Vein endothelial cell (primary cell): ENCODE measurements around the gene CNNM4.

- CAGE, long polyA plus RNA: no peak
Measured at GRCh38 chr2:96082732-96083151, 33.6 kb downstream of the ADRA2B start.

- CAGE, long polyA plus RNA: no peak
Measured at GRCh38 chr2:96132710-96133069, 5.6 kb downstream of the ASTL start.

DNA sequence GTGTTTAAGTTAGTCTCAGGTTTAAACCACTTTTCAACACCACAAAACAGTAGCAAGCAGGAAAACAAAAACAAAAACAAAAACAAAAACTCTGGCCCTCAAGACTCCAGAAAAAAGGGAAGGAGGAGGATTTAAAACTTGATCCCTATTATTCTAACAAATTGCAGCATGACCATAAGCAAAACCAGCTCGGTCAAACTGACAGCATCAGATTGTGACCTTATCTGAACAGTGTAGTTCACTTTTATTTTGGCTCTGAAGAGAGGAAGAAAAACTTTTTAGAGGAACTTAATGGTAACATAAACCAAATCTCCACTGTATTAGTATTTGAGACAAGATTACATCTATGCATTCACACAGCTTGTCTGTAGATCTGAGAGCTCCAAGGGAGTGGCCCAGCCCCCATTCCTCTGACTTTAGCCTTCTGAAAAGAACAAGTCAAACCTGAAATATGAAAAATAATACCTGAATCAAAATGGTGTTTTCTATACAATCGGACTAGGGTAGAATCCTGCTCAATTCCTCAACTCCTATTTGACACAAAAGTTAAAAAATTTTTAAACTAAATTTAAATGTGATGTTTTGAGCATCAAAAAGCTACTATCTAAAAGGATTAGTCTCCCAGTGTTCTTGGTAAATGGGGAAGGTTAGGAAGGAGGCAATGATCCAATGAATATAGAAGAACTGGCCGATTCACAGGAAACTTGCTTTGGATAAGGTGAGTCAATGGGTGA, 23.1 kb downstream of the STARD7 start:
- CAGE, long polyA plus RNA: no peak

- CAGE, long polyA plus RNA: no peak
Measured at GRCh38 chr2:96265092-96265794, 554 bp downstream of the TMEM127 start.

- CAGE, long polyA plus RNA: no peak
Measured at GRCh38 chr2:96315606-96316126, 9.5 kb upstream of the ITPRIPL1 start.

DNA sequence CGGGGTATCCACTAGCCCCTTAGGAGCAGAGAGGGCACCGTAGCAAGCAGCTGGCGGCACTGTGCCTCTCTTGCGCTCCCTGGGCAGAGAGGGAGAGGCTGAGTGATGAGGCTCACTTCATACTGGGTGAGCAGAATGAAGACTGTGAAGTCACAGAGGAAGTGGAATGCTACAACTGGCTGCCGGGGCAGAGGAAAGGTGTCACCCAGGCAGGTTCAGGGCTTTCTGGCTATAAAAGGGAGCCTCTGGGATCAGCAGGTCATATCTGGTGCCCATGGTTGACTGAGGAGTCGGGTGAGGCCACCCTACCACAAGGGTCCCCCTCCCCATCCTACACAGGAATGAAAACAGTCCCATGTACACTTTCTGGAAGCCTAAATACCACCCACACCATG, 895 bp downstream of the ITPRIPL1 start:
- CAGE, long polyA plus RNA: no peak

- CAGE, long polyA plus RNA: no peak
Measured at GRCh38 chr2:96531521-96532621, 4.7 kb upstream of the ARID5A start.

- CAGE, long polyA plus RNA: no peak
Measured at GRCh38 chr2:96552370-96552704, 15.8 kb downstream of the ARID5A start.

- CAGE, long polyA plus RNA: no peak
Measured at GRCh38 chr2:96552836-96553418, 16.4 kb downstream of the ARID5A start.

GRCh38 chr2:96605220-96605784, 32.8 kb downstream of the KANSL3 start:
- CAGE, long polyA plus RNA: no peak

DNA sequence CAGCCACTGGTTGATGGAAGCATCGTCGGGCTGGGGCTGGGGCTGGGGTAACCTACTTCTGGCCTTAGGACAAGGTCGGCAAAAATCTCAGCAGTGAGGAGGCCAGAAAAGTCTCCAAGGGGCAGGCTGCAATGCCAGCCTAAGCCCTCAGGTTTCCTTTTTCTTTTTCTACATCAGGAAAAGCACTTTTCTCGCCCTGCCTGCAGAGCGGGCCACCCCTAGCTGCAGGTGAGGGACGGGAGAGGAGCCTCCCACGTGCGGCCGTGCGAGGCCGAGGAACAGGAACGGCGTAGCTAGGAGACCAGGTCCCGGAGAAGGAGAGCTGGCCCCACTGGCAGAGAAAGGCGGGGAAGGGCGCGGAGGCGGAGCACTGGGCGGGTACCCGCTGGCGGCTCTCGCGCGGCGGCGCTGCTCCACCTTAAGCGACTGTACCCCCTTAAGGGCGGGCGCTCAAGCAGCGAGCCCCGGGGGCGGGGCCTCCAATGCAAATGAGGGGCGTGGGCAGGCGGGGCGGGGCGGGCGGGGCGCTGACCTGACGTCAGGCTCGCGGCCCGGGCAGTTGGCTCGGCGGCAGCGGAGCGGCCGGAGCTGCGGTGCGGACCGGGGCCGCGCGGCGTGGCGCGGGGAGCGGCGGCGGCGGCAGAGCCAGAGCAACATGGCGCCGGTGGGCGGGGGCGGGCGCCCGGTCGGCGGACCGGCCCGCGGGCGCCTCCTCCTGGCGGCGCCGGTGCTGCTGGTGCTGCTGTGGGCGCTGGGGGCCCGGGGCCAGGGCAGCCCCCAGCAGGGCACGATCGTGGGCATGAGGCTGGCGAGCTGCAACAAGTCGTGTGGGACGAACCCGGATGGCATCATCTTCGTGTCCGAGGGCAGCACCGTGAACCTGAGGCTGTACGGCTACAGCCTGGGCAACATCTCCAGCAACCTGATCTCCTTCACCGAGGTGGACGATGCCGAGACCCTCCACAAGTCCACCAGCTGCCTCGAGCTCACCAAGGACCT, at the start of gene CNNM4:
Gene CNNM4, plus strand, starts transcription at position 558 of the 999 bp plus-strand sequence.
- CAGE, long polyA plus RNA: no peak

- CAGE, long polyA plus RNA: no peak
Measured at GRCh38 chr2:96763305-96764360, 2.9 kb downstream of the CNNM4 start.

DNA sequence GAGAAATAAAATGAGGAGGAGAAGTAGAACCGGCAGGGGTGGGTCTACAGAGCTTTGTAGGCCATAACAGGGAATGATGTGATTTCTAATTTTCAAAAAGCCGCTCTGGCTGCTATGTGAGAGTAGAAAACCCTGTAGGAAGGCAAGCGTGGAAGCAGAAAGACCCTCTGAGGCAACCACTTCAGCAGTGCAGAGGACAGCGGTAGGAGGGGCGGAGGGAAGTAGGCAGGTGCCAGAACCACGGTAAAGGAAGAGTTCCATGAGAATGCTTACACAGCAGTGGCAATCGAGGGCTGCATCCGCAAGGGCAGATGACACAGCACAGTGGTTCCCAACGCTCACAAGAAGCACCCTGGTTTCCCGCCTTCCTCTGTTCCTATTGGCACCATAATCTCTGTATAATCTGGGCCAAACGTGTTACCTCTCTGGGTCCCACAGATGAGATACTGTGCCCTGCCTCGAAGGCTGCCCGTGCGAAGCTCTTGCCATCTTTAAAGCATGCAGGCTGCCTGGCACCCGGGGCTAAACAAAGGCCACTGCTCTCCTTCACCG, 792 bp downstream of the ANKRD39 start:
- CAGE, long polyA plus RNA: no peak

DNA sequence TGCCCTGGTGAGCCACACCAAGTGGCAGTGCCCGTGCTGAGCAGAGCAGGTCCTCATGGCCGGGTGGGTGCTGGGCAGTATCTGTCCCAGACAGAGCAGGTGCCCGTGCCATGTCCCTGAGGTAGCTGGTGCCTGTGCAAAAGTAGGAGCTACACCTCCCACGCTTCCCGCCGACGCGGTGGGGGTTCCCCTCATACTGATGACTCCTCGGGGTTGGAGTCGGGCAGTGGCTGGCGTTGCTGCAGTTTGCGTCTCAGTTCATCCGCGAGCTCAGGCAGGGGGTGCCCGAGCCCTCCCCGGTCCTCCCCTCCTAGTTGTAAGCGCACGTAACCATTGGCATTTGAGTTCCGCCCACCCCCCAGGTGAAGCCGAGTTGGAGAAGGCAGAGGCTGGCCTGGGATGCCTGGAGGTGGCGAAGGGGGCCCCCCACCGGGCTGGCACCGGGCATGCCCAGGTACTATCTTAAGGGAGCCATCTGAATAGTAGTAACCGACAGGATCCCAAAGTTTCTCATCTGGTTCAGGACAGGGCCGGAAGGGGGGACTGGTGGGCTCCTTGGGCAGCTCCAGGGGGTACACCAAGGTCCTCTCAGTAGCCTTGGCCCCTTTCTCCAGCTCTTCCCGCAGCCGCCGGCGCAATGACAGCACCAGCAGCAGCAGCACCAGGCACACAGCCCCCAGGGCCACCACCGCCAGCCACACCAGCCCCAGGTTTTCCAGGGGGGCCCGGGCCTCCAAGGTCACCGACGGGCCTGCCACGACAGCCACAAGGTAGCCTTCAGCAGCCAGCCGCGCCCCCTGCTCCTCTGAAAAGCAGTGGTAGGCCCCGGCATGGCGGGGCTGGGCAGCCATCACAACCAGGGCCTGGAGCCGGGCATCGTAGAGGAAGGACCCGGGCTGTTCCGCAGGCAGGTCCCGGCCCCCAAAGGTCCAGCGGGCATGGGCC, 2.9 kb upstream of the ANKRD39 start:
- CAGE, long polyA plus RNA: no peak

DNA sequence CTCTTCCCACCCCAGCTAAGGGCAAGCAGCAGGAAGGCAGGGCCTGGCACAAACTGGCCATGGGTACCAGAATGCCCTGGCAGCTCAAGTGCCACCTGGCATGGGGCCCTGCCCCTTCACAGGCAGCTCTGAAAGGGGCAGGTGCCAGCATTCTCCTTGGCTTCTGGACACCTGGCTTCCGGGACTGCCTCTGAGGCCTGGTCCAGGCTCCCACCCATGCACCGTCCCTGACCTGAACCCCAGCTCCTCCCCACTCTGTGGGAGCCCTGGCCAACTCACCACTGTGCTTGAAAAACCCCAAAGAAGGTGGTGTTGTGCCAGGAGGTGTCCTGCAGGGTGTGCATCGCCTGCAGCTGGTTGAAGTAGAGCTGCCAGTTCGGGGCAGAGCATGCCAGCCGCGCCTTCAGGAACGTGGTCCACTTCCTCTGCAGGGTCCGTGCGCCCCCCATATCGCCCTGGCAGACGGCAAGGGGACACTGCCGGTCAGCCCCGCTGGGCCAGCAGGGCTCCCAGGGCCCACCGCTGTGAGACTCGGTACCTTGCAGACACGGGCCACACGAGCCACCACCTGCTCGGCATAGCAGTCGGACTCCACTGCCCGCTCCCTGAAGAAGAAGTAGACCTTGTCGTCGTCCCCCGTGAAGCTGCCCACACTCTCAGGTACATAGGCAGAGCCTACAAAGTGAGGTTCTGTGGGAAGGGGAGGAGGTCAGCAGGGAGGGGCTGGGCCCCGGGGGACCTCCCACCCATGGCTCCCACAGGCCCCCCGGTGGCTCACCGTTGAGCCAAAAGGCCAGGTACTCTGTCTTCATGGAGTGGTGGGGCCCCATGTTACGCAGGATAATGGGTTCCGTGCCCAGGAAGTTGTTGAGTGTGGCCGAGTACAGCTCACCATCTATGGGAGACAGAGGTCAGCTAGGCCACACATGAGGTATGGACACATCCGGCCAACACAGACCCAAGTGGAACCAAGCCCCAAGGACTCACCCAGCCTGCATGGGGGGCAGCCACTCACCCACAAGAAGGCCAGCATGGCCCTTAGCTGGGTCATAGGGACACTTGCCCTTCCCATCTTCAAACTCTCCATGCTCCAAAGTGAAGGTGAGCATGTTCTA, 5.1 kb downstream of the SEMA4C start:
- CAGE, long polyA plus RNA: no peak

- CAGE, long polyA plus RNA: no peak
Measured at GRCh38 chr2:96916103-96916797, 46.4 kb upstream of the SEMA4C start.

- CAGE, long polyA plus RNA: no peak
Measured at GRCh38 chr2:97637023-97637718, 8.7 kb upstream of the COX5B start.

DNA sequence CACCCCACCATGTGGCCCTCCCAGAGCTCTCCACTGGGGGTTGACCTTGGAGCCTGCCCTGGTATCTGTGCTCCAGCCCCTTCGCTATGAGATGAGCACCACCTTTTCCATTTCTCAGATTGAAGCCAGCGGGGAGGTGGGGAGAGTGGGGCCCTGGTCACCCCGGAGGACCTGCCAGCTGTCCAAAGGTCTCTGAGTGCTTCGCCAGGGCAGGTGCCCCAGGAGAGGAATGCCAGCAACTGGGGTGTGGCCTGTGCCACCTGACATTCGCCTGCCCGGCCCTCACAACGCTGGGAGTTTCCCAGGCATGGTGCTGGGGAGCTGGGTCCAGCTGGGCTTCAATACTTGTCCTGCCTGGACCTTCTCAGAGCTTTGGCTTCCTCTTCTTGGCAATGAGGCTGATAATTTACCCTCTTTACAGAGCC, 5.9 kb upstream of the ZAP70 start:
- CAGE, long polyA plus RNA: no peak

DNA sequence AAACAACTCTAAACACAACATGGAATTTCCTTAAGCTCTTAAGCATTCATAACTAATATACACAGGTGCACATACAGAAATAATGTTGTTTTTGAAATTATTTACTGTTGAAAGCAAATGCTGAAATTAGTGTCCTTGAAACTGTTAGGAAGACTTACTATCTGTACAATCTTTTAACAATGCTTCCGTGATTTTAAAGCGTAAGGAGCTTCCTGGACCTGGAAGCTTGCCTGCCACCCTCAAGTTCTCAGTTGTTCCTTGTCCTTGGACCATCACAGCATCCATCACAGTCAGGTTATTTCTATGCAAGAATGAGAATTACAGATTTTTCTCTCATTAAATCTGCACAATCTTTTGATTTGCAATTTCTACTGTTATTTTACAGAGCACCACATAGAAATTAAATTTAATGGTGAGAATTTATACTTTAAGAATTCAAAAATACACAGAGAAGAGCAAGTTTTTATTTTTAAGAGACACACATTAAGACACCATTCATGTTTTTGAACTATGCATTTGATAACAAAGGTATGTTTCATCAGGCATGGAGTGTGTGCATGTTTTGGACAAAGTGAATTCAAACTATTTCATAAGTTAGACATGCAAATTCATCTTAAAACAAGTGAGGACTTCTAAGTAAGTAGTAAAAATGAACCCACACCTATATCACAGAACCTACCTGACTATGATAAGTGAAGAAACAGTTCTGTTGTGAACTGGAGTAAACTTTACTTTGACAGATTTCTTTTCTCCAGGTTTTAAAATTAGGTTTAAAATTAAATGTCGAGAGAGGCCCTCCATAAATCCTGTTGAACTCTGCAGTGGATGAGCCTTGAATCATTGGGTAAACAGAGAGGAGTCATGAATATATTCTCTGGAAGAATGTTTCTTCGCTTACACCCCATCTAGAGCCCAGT, 83.6 kb downstream of the ZAP70 start:
- CAGE, long polyA plus RNA: no peak

DNA sequence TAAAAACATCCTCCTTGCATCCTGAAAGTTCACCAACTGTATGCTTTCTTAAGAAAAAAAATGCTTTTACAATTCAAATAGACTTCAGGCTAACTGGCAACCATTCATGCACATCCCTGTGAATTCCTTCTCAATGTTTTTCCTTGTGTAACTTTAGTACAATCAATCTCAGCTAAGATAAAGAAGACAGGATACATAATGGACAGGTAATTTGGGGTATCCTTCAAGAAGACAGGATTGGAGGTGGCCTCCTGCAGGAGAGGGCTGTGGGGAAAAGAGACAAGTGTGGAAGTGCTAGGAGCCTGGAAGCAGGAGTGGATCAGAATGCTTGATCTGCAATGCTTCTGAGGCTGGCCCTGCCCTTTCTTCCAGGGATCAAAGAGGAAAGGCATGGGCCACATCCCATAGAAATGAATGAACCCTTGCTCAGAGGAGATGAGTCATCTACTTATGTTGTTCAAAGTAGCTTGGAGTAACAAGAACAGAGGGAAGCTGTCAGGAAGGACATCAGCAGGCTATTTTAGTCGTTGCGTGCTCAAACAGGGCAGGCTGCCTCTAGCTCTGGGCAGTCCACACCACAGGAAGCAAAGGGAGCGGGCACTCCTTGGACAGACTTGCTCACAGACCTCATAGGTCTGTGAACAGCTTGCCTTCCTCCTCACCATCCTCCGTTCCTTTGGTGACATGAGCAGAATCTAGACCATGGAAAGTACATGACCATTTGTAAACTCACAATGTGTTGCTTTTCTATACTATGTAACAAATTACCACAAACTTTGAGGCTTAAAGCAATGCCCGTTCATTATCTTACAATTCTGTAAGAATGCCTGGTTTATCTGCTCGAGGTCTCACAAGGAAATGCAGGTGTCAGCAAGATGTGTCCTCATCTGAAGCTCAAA, 126.4 kb downstream of the TMEM131 start:
- CAGE, long polyA plus RNA: no peak